Lung (tissue), 4 donors: ENCODE data around the genes SNX1, PPIB, CSNK1G1, RBPMS2 and PIF1.

DNA sequence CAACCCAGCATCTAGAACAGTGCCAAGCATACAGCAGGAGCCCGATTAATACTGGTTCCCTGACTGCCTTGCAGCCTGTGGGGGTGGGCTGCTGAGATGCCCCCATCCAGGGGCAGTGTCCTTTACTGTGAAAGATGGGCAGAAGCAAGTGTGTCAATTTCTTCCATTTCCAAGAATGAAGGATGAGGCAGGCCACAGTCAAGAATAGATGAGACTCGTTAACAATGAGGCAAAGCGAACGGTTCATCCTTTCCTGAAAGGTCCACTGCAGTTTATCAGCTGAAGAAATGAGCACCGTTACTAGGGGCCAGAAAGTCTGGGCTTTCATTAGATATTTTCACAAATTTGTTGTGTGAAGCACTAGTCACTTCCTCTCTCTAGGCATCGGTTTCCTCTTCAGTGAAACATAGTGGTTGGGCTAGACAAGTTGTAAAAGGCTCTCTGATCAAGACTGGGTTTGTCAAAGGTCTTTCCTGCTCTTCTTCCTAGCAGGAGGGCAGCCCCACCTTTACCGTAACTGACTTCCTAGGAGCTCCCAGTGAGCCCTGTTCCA is 72.1 kb upstream of the HERC1 start:
- PRO-cap = no peak
- RAMPAGE, long total RNA = no peak
- RRBS = no CpG with 5 or more reads among the region's 7 CpGs

- PRO-cap = no peak
- RAMPAGE, long total RNA = no peak
- RRBS = no CpG with 5 or more reads among the region's 10 CpGs
Observed at GRCh38 chr15:63939190-63940193, 105.7 kb upstream of the HERC1 start.

GRCh38 chr15:63978667-63979275 is 67.5 kb downstream of the DAPK2 start:
- PRO-cap = no peak
- RAMPAGE, long total RNA = no peak
- RRBS = no CpG with 5 or more reads among the region's 4 CpGs

GRCh38 chr15:64017572-64018297 is 28.6 kb downstream of the DAPK2 start:
- PRO-cap = no peak
- RAMPAGE, long total RNA = no peak
- RRBS = no CpG with 5 or more reads among the region's 5 CpGs

DNA sequence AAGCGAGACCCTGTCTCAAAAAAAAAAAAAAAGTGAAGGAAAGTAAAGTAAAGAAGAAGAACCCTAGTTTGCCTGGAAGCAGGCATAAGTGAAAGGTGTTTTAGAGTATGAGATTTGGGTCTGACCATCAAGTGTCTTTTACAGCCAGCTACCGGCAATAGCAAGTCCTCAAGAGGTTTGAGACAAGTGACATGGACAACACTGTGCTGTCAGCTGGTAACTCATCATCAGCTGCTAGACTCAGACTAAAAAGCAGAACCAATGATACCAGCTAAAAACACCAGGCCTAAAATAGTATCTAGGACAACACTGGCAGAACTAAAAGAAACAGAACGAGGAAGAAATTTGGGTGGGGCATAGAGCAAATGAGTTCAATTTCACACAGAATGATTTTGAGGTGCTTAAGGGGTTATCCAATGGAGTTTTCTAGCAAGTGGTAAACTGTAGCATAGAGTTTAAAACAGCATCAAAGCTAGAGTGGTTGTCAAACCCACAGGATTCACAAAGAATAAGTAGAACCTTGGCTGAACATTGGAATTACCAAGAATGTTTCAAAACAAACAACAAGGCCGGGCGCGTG is 4.1 kb downstream of the CIAO2A start:
- PRO-cap = no peak
- RAMPAGE, long total RNA = no peak
- RRBS = no CpG with 5 or more reads among the region's 6 CpGs

DNA sequence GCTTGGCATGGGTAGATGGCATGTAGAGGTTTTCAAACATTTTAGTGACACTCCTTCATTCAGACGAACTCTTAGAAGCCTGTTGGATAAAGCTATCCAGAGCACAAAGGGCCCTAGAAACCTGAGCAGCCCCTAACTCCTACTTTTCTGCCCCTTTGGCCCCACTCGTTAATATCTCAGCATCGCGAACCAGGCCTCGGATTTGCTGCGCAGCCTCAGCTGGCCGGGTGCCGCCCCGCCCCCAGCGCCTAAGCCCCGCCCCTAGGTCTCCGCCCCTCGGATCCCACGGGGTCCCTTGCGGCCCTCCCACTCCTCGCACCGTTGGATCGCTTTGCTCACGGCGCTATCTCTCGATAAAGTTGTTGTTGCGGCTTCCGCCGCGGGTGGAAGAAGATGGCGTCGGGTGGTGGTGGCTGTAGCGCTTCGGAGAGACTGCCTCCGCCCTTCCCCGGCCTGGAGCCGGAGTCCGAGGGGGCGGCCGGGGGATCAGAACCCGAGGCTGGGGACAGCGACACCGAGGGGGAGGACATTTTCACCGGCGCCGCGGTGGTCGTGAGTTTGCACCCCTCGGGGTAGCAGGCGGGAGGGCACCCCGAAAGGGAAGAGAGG is at the start of gene SNX1:
Gene SNX1, plus strand, starts transcription at position 362 of the 609 bp plus-strand sequence.
- PRO-cap = bidirectional peak, plus-strand start at position 384 of the sequence, minus-strand start at position 190 of the sequence
- RAMPAGE, long total RNA = no peak
- RRBS = under 1% methylated on average over 10 of the region's 46 CpGs

DNA sequence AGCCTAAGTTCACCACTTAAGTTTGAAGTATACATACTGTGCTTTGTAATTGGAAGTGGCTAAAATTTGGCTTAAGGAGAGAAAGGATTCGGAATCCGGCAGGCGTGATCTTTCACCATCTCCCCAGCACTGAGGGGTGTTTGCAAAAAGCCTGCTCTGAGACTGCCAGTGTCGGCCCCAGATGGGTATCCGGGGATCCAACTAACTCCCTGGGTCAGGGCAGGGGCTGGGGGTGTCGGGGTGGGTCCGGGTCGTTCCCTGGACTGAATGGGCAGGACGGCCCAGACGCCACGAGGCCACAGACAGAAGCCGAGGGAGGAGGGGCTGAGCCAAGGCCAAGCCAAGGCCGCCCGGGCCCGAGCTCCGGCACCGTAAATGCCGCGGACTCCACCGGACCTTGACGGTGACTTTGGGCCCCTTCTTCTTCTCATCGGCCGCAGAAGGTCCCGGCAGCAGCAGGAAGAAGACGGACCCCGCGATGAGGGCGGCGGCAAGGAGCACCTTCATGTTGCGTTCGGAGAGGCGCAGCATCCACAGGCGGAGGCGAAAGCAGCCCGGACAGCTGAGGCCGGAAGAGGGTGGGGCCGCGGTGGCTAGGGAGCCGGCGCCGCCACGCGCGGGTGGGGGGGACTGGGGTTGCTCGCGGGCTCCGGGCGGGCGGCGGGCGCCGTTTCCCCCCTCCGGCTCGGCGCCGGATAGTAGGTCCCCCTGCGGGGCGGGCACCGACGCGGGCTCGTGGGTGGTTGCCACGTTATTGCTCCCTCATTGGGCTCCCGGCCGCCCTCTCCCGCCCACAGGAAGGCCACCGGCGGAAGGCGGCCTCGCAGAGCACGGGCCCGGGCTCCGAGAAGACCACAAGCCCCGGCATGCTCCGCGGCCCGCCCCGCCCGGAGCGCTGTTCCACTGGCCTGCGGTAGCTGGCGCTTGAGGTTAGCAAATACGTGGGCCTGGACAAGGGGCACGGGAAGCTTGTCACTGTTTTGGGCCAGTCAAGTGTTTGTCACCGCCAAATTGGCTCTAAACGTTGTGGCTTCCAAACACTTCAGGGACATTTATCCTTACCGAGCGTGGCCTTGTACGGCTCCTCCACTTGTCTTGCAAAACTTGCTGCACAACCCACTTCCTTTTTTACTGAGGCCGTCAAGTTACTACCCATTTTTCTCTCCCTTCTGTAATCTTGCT is at the start of gene PPIB:
Gene PPIB, minus strand, starts transcription at position 567 of the 1,182 bp plus-strand sequence.
- PRO-cap = unidirectional peak, minus-strand start at position 535 of the sequence
- RAMPAGE, long total RNA = start-site peak on the minus strand centred at position 546 of the sequence, 57 bp wide, 8,218 and 135 reads in 2 replicates
- RRBS = under 1% methylated on average over 38 of the region's 90 CpGs

- PRO-cap = no peak
- RAMPAGE, long total RNA = no peak
- RRBS = 1% methylated on average over 6 of the region's 44 CpGs
Observed at GRCh38 chr15:64355932-64356888, at the start of gene CSNK1G1. Gene CSNK1G1, minus strand, starts transcription at chr15:64356173.

DNA sequence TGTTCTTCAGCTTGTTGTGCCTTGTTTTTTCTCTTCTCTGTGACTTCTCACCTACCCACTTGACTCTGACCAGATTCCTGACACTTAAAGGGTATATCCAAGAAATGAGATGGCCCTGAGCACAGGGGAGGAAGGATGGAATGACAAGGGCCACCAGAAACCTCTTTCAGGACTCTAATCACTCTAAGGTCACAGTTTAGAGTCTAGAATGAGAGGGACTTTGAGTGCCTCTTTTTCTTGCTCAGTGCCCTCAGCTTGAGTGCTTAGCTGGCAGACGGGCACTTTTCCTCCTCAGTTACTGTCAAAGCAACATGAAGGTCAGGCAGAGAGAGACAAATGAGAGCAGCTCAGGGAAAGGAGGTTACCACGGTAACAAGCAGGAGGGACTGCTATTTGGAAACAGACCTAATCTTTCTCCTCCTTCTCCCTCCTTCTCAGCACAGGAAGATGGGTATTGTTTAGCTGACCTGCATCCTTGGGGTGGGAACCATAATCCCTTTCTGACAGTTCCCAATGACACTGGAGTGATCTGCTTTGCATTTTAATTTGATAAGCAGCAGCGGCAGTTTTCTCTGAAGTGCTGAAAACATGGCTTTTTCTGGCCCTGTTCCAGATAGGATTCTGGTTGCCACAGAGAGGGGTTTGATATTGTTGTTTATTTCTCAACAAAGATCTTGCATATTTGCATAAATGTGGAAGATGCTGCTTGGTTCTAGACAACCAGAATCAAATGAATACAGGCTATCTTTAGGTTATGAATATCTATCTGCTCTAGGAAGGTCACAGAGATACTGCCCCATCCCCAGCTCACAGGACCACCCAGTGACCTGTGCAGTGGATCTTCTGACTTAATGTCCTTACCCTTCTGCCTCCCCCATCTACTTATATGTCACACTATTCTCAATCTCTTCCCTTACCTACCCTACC is 136.9 kb downstream of the ZNF609 start:
- PRO-cap = no peak
- RAMPAGE, long total RNA = no peak
- RRBS = no CpG with 5 or more reads among the region's 3 CpGs

DNA sequence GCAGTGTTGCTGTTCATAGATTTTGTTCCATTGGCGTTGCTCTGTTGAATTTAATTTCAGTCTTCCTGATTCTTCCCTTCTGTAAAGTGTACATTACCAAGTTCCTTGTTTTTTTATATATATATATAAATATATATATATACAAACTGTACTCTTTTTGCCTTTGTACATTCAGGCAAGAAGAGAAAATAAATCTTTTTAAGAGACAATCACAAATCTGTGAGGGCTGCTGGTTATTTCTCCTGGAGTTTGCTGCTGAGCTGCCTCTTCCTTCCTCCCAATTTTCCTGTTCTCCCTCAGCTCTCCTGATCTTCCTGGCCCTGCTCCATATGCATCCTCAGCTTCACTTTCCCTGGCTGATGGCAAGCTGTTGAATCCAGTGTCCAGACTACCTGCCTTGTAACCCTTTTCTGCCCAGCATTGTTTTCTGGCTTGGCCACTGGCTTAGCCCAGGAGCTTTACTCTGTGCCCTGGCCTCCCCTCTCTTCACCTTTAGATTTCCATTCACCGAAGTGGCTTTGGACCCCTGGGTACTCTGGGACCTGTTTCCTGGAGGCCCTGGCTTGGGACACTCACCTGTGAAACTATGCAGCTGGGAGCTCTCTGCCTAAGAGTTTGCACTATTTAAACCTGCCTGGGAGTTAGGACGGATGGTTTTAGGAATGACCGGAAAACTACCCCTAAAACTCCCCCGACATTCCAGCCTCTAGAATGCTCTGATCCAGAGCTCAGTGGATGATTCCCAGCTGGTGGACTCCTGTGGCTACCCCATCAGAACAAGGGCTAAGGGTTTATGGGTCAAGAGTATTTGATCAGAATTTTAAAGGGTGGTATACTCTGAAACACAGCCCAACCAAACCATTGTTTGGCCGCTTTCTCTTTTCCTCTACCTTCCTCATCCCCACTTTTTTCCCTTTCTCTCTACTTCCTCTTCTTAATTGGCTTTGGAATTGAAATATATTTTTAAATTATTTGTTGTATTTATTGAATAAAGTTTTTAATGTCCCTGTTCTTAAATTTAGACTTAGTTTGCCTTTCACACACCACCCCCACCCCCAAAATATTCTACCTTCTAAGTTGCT is 90.0 kb downstream of the RBPMS2 start:
- PRO-cap = no peak
- RAMPAGE, long total RNA = no peak
- RRBS = no CpG with 5 or more reads among the region's 6 CpGs

DNA sequence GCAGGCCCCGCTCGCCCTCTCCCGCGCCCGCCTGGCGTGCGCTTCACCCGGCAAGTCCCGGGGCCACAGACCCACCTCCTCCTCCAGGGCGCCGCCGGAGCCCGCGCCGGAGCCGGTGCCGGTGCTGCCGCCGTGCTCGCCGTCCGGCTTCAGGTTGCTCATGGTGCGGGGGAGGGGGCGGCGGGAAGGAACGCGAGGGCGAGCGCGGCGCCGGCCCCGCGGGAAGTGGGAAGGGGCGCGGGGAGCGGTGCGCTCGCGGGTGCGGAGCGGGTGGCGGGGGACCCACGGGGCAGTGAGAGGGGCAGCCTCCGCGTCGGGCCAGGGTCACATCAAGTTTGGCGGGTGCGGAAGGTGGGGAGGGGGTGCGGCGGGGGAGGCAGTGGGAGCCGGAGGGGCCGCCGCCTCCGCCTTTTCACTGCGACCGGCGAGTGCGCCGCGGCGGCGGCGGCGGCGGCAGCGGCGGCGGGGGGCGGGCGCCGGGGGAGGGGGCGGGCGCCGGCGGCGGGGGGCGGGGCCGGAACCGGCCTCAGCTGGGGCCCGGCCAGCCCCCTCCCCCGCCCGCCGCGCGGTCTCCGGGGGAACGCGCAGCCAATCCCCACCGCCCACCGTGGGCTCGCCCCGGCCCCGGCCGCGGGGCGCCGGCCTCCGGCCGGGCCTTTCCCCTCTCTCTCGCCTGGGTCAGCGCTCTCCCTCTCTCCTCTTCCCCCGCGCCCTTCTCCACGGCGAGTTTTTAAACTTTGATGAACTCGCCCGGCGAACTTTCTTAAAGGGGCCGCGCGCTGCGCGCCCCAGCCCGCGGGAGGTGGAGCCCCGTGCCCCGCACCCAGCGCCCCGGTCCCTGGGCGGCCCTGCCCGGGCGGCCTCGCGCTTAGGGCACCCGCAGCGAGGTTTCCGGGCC is at the start of gene RBPMS2:
Gene RBPMS2, minus strand, starts transcription at position 432 of the 898 bp plus-strand sequence.
- PRO-cap = no peak
- RAMPAGE, long total RNA = no peak
- RRBS = 2% methylated on average over 67 of the region's 128 CpGs

DNA sequence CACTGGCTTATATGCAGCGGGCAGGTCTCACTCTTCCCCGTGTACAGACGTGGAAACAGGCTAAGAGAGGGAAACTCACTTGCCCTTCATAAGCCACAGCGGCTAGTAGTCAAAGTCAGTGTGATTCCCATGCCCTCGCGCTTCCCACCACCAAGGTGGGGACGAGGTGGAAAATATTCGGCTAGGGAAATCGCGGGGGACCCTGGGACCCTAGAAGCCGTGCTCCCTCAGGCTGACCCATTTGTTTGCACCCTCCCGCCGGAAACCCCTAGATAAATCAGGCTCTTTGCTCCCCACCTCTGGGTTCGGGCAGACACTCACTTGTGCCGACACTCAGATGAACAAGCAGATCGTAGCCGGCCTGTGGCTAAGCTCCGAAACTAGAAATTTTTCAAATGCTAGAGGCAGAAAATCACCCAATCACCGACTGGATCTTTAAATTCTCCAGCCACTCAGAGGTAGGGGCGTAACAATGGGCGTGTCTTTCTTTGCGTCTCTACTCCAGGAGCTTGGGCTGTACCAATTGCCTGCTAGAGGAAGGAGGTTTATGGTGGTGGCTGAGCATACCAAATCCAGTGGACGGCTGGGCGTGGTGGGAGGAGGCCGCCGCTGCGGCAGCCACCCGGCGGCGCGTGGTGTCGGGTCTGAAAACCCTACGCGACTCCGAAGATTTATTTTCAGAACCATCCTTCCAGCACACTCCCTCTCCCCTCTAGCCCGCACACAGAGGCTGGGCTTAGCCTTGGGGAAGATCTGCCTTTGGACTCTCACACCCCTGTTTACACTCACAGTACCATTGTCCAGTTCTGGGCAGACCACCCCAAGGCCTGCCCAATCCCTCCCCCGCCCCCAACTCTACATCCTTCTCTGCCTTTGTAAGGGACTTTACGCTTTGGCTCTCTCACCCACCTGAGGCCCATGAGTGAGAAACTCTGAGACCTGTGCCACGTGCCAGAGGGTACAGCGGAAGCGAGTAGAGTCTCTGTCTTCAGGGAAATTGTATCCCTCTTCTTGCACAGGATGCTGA is at the start of gene PIF1:
Gene PIF1, minus strand, starts transcription at position 376 of the 1,027 bp plus-strand sequence.
- PRO-cap = unidirectional peak, plus-strand start at position 575 of the sequence
- RAMPAGE, long total RNA = no peak
- RRBS = 1% methylated on average over 4 of the region's 41 CpGs

GRCh38 chr15:64877210-64877905 is 34.3 kb upstream of the ANKDD1A start:
- PRO-cap = no peak
- RAMPAGE, long total RNA = no peak
- RRBS = no CpG with 5 or more reads among the region's 5 CpGs

DNA sequence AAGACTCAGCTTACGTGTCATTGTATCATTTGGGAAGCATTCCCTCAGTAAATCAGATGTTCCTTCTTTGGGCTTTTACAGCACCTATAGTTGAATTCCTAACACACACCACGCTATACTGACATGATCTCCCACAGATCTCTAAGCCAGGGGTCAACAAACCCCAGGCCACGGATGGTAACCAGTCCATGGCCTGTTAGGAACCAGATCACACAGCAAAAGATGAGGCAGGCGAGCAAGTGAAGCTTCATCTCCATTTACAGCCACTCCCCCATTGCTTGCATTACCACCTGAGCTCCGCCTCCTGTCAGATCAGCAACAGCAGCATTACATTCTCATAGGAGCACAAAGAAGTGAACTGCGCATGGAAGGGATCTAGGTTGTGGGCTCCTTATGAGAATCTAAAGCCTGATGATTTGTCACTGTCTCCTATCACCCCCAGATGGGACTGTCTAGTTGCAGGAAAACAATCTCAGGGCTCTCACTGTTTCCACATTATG is 2.7 kb downstream of the PDCD7 start:
- PRO-cap = no peak
- RAMPAGE, long total RNA = no peak
- RRBS = no CpG with 5 or more reads among the region's 6 CpGs

DNA sequence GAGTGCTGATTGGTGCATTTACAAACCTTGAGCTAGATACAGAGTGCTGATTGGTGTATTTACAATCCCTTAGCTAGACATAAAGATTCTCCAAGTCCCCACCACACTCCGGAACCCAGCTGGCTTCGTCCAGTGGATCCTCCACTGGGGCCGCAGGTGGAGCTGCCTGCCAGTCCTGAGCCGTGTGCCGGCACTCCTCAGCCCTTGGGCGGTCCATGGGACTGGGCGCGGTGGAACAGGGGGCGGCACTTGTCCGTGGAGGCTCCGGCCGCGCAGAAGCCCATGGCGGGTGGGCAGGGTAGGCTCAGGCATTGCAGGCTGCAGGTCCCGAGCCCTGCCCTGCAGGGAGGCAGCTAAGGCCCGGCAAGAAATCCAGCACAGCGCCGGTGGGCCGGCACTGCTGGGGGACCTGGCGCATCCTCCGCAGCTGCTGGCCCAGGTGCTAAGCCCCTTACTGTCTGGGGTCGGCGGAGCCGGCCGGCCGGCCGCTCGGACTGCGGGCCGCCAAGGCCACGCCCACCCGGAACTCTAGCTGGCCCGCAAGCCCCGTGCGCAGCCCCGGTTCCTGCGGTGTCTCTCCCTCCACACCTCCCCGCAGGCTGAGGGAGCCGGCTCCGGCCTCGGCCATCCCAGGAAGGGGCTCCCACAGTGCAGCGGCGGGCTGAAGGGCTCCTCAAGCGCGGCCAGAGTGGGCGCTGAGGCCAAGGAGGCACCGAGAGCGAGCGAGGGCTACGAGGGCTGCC is 14.4 kb upstream of the PARP16 start:
- PRO-cap = no peak
- RAMPAGE, long total RNA = no peak
- RRBS = 87% methylated on average over 3 of the region's 50 CpGs

DNA sequence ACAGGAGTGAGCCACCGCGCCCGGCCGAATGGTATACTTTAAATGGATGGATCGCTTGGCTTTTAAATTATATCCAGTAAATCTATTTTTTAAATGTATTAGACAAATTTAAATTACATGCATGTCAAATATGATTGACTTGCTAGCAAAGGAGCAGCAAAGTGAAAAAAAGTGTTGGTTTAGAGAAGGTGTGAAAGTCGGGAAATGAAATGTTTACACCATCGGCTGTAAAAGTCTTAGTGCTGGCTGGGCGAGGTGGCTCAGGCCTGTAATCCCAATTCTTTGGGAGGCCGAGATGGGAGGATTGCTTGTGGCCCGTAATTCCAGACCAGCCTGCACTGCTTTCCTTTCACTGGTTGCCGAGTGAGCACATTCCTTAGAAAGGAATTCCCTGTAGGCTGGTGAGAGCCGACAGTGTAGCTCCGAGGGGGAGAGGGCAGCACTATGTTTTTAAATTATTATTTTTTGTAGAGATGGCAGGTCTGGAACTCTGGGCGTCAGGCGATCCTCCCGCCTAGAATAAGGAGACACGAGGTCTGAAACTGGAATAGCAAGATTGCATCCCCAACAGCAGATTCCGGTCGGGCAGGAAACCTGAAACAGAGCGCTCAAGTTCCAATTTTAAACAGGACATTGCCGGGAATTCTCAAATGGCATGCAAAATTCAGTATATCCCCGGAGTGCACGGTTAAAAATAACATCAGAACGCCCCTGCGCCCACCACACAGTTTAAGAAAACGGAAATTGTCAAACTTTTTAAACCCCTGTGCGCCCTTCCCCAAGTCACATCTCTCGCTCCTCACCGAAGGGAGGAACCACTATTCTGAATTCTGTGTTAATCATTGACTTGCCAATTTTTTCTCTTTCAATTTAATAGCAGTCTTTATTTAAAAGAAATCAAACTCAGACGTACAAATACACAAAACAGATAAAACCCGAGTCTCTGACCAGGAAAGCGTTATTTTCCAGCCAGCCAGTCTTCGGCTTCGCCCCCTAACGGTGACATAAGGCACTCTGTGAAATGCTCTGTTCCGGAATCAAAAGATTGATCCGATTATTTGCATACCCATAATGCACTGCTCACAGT is 17.1 kb upstream of the PARP16 start:
- PRO-cap = bidirectional peak, plus-strand start outside the sequence, minus-strand start at position 995 of the sequence
- RAMPAGE, long total RNA = no peak
- RRBS = 4% methylated on average over 4 of the region's 37 CpGs

DNA sequence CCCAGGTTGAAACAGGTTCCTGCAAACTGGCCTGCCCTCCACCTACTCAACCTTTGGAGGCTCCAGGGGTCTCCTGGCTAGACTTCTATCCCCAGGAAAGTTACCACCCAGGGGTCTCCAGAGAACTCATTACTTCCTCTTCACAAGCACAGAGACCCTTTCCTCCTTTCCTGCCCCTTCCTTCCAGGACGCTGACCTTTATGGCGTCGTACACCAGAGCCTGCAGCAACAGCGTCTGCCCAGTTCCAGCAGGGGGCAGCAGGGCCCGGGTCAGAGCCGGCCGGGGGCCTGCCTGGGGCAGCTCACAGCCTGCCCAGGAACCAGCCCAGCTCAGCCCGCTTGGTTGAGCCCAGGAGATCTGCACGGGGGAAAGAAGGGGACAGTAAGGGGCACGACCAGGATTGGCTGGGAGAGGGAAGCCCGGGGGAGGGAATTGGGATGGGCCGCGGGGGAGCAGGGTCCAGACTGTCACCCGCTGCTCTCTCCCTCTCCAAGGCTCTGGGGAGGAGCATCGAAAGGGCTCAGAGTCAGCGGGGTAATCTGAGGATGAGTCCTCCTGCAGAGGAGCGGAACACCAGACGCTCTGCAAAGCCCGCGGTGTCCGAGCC is 7.1 kb upstream of the IGDCC3 start:
- PRO-cap = no peak
- RAMPAGE, long total RNA = no peak
- RRBS = no CpG with 5 or more reads among the region's 21 CpGs

- PRO-cap = no peak
- RAMPAGE, long total RNA = no peak
- RRBS = no CpG with 5 or more reads among the region's 21 CpGs
Observed at GRCh38 chr15:65512063-65513376, 5.0 kb downstream of the DPP8 start.

- PRO-cap = no peak
- RAMPAGE, long total RNA = no peak
- RRBS = no CpG with 5 or more reads among the region's 8 CpGs
Observed at GRCh38 chr15:65534272-65534819, 4.1 kb downstream of the HACD3 start.

- PRO-cap = no peak
- RAMPAGE, long total RNA = no peak
- RRBS = no CpG with 5 or more reads among the region's 2 CpGs
Observed at GRCh38 chr15:65550673-65551007, 20.4 kb downstream of the HACD3 start.